ENCODE data around the gene ADAMTS1.

- PRO-cap: no peak
These were observed 985 bp upstream of the APP start for GRCh38 chr21:26171492-26172017.

GRCh38 chr21:26845234-26845437 is at the start of gene ADAMTS1:
Gene ADAMTS1, minus strand, starts transcription at chr21:26845409.
- PRO-cap: bidirectional peak, plus-strand start at chr21:26845643, minus-strand start at chr21:26845409

GRCh38 chr21:26964174-26964942 is 2.5 kb downstream of the ADAMTS5 start:
- PRO-cap: bidirectional peak, plus-strand start at chr21:26964591, minus-strand start at chr21:26964487

DNA sequence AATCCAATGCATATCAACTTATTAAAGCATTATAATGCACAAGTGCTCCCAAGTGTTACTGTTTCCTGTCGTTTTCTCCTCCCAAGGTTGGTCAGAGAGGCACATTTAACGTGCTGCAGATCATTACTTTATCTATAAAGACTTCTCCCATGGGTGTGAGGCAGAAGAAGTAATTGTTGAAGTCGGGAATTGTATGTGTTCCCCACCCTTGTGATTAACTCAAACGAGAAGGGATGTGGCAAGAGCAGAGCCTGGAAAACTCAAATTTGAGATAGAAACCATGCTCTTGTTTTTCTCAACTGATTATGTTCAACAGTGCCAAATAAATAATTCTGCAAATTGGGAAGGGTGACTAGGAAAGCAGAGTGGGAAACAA is 412.5 kb upstream of the ADAMTS5 start:
- PRO-cap: no peak

GRCh38 chr21:28091419-28091790 is 793.8 kb downstream of the N6AMT1 start:
- PRO-cap: no peak

DNA sequence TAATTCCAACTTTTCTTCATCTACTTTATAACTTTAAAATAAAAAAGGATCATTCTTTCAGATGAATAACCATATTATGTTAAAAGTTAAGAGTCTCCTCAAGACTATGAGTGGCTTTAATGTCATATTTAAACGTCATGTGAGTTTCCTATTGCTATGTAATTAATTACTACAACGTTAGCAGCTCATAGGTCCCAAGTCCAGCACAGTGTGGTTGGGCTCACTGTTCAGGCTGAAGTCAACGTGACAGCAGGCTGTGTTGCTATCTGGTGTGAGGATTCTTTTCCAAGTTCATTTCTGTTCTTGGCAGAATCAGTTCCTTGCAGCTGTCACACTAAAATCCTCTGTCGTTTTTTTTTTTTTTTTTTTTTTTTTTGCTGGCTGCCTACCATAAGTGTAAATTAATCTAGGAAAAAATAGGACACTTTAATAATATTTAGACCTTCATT is 785.9 kb downstream of the N6AMT1 start:
- PRO-cap: no peak

- PRO-cap: no peak
These were observed 720.4 kb downstream of the N6AMT1 start for GRCh38 chr21:28164523-28165444.

- PRO-cap: no peak
These were observed 79.4 kb downstream of the N6AMT1 start for GRCh38 chr21:28805703-28806307.

DNA sequence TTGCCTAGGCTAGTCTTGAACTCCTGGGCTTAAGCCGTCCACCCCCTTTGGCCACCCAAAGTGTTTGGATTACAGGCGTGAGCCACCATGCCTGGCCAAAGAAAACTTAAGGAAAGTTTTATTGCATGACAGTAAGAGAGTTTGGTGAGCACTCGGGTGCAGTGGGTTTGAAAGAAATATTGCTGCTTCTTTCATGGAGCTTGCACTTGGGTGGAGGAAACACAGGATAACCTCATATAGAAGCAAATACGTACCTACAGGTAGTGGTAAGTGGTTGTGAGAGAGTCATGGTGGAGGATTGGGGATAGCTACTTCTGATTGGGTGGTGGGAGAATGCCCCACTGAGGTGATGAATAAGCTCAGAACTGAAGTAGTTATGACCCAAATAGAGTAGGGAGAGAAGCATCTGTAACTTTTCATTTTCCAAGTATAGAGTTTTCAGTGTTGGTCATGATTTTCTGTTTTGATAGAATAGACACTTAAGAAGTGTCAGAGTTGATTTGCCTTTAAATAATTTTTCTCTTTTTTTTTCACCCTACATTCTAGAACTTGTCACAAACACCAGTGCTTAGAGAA is 13.4 kb downstream of the USP16 start:
- PRO-cap: no peak

DNA sequence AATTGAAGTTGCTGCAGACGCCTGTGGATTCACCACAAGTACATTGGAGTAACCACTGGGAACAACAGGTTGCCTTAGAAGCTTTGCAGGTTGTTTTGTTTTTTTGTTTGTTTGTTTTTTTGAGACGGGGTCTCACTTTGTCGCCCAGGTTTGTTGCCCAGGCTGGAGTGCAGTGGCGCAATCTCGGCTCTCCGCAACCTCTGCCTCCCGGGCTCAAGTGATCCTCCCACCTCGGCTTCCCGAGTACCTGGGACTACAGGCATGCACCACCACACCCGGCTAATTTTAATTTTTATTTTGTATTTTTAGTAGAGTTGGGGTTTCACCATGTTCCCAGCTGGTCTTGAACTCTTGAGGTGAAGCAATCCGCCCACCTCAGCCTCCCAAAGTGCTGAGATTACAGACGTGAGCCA is 63.2 kb downstream of the MAP3K7CL start:
- PRO-cap: no peak

DNA sequence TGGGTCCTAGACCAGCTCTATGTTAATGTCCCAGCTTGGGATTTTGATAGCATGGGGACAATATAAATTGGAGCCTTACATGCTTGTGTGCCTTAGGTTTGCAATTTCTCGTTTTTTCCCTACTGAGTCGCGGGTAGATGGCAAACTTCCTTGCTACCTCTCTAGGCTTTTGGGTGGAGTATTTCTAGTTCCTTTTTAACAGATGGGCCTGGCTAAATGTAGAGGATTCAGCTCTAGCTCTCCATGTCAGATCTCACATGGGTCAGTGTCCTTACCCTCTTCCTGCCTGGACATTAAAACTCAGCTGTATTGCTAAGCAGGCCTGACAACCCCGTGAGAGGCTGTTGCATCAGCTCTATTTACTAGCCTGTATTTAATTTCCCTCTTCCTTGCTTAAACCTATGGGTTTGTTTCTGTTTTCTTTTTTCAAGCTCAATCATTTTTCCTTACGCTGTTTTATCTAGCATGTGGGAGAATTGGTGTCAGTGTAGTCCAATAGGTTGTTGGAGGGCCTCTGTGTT is 79.6 kb upstream of the BACH1 start:
- PRO-cap: no peak

GRCh38 chr21:29293320-29293963 is 5.3 kb upstream of the BACH1 start:
- PRO-cap: no peak

- PRO-cap: bidirectional peak, plus-strand start at chr21:29299408, minus-strand start at chr21:29299519
These were observed 657 bp downstream of the BACH1 start for GRCh38 chr21:29299277-29299880.

DNA sequence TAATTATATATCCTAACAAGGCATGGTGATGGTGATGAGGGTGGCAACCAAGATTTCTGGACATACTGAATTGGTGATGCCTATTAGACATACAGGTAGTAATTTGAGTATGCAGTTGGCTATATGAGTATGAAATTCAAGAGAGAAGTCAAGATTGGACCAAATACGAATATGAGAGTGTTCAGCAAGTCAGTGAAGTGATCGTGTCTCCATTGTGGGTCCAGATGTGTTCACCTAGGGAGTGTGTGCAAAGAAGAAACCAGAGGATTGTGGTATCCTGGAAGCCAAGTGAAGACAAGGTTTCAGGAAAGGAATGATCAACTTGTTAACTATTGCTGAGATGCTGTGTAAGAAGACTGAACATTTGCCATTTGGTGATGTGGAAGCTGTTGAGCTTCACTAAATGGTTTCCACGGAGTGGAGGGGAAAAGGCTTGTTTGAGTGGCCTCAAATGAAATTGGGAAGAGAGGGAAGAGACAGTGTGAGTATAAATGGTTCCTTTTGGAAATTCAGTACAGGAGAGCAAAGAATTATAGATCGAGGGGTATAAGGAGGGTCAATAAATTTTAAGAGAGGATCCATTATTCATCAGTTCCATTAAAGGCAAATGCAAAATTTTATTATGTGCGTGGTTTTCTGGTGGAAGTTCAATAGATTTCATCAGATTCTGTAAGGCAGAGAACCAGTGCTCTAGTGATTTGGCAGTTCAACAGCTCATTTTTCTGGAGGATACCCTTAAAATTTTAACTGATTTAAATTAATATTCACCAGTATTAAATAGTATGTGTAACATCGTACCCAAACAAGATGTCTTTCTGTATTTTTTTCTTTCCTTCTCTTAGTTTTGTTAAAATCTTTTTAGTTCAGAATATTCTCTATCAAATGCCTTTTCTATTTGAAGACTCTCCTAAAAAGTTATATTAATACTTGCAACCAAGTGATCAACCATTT is 11.9 kb downstream of the BACH1 start:
- PRO-cap: no peak

DNA sequence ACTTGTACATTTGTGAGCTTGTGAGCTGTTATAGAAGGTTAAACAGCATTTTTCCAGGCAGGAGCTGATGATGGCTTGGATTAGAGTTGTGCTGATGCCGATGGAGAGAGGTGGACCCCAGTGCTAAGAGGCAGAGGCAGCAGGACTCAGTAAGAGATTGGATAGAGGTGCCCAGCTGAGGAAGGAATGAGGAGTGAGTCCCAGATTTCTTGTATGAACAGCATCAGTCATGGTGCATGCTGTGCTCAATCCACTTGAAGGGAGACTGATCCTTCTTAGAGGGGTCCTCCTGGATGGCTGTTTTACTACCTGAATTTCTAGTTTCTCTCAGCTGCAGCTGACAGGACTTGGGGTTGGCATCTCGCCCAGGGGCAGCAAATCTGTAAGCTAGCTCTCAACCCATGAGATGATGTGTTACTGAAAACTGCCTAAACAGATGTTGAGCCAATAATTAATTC is 19.5 kb downstream of the BACH1 start:
- PRO-cap: no peak

- PRO-cap: no peak
These were observed 86.1 kb downstream of the BACH1 start for GRCh38 chr21:29384651-29385385.

GRCh38 chr21:29434049-29434435 is 135.3 kb downstream of the BACH1 start:
- PRO-cap: no peak

DNA sequence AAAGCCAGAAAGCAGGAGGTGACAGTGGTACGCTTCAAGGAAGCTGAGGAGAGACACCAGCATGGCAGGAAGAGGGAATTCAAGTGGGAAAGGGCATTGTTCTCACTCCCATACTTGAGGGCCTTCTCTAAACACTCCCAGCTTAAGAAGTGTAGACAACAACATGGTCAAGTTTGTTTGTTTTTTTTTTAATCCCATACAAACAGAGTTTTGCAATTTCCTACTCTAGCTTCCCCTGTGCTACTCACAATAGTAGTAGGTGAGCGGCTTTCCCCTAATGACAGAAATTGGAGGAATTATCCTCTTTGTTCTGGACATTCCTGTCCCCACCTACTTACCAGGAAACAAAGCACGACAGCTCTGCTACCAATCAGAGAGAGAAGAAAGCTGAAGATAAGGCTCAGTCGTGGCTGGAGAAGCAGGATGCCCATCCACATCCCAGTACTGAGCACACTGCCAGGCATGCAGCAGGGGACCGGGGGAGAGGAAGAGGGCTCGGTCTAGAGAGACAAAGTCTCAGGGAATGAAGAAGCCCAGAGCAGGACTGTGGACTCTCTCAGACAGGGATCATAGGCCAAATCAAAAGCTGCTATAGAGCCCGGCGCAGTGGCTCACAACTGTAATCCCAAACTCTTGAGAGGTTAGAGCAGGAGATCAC is 134.0 kb upstream of the KRTAP19-8 start:
- PRO-cap: no peak

DNA sequence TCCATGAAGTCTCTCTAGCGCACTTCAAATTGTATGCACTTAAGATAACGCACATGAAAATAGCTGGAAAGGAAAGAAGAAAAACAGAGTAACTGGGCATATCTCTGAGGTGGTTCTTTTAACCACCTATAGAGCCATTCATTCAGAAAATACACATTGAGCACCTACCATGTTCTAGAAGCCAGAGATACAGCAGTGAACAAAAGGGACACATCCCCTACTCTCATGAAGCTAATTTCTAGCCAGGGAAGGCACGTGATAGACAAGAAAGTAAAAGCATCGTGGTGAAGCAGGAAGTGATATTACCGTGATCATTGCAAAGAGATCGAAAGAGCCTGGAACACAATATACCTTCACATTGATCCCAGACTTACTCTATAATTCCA is 76.0 kb downstream of the TIAM1 start:
- PRO-cap: no peak

DNA sequence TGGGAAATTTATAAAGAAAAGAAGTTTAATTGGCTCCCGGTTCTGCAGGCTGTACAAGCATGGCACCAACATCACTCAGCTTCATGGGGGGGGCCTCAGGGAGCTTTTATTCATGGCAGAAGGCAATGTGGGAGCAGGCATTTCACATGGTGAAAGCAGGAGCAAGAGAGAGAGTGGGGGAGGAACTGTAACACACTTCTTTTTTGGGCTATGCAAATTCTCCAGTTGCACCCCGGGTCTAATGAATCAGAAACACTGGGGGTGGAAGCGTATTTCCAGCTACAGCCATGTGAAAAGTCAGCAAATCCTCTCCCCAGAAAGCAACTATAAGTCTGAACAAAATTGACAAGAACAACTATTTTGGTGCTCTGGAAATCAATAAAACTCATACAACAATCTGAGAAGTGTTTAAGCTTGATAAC is 11.8 kb upstream of the SOD1 start:
- PRO-cap: no peak

Measured in penis (tissue), 1 donor.